Left common carotid artery plus branches (tissue), 1 donor: ENCODE data around the gene PRAME.

DNA sequence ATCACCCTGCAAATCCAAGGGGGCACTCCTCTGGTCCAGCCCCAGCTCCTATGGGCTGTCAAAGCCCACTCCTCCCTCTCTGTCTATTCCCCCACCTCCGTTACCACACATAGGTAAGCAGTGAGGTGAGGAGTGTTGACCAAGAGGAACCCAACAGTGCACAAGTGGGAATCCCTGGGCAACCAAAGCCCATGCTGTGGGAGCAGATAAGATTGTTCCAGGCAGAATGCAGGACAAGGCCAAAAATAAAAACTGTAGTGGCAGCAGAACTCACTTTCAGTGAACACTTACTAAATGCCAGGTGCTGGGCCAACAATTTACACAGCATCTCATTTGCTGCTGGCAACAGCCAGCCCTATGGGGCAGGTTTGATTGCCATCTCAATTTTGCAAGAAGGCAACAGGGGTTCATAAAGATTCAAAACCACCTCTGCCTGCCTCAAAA lies 8.8 kb downstream of the SDF2L1 start:
- PRO-cap, result no peak

DNA sequence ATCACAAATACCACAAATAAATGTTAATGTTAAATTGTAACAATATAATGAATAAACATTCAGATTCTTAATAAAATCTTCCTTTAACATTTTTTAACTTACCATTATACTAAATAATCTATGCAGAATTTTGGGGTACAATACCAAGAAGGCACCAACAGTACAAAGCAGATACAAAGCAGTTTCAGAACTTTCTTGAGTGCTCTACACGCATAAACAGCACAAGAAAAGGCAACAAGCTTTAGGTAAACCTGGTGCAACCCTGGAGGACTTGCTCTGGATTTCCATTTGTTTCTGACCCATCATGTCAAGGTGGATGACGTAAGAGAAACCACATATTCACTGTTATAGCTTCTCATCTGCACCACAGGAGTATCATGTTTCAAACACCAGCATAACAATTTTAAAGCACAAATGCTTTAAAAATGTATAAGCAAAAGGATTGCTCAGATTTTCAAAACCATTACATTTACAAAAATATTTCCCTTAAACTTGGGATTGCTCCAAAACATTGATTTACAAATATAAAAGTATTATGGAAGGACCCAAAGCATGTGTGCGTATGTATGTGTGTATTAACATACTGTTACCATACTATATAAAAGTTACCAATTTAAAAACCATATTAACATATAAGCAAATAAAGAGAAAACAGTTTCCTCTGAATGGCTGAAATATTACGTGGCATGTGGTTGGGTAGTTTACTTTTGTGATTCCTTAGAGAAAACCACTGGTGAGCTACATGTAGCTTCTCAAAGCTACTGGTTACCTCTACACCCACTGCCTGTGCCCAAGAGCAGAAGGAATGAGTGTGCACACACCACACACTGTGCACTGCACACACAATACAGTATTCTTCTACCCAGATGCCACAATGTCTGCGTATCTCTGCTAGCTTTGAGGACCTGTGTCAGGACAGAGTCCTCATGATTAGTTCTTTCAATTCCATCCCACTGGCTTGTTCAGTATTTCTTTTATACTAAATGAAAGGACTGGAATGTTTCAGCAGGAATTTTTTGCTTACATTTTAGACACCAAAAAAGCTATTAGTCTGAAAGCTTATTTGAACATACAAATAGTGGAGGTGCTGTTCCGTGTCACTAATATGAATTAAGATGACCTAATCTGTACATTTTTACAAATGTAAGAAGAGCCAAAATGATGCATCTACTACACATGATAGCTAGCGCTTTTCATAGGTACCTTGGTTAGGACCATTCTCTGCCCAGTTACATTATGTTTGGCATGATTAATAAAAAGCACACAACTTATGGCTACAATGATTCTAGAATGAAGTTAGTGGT lies 25.4 kb upstream of the YPEL1 start:
- PRO-cap, result no peak

DNA sequence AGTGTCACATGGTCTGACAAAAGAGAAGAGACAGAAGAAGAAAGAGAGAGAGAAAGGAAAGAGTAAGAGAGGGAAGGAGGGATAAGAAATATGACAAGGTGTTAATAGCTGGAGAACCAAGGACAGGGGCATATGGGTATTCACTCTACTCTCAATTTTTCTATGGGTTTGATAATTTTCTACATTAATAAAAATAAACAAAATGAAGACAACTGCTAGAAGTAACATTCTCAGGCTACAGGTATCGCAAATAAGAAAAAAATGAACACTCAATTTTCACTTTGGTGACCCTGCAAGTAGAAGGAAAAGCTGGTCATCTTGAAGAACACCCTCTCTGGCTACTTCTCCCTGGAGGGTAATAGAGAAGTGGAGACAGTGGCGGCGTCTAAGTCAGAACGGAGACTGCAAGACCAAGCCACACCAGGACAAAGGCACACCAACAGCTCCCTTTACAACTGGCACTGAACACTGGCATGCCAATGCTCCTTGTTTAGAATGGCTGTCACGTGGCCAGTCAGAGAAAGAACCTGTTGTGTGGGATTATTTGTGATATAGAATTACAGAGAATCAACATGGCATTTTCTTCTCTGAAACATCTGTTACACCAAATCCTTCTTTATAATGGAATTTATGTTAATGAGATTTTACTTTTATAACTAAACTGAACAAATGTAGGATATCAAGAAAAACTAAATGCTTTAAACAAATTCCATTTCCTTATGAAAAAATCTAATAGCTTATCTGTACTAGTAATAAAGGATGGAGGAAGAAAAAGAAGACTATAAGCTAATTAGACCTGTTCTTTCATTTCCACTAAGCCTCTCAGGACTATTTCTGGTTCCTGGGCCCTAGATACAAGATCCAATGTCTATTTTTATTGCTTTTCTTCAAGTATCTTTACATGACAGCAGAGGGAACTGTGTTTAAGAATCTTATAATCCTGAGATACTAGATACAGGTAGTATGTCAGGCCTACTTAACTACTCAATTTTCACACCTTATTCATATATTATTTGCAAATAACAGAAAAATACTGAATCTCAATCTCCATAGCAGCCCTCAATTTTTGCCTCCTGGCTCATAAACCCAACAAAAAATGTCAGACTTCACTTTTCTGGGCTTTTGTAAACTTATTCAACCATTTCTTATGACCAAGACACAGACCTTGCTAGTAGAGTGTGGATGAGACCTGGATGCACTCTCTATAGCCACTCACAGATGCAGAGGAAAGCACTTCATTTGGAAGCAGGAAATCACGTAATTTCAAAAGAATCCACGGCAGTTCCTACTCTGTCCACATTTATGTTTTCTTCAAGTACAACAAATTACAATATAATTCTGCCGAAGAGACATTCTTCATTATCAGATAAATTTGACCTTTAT lies 61.5 kb upstream of the YPEL1 start:
- PRO-cap, result no peak

DNA sequence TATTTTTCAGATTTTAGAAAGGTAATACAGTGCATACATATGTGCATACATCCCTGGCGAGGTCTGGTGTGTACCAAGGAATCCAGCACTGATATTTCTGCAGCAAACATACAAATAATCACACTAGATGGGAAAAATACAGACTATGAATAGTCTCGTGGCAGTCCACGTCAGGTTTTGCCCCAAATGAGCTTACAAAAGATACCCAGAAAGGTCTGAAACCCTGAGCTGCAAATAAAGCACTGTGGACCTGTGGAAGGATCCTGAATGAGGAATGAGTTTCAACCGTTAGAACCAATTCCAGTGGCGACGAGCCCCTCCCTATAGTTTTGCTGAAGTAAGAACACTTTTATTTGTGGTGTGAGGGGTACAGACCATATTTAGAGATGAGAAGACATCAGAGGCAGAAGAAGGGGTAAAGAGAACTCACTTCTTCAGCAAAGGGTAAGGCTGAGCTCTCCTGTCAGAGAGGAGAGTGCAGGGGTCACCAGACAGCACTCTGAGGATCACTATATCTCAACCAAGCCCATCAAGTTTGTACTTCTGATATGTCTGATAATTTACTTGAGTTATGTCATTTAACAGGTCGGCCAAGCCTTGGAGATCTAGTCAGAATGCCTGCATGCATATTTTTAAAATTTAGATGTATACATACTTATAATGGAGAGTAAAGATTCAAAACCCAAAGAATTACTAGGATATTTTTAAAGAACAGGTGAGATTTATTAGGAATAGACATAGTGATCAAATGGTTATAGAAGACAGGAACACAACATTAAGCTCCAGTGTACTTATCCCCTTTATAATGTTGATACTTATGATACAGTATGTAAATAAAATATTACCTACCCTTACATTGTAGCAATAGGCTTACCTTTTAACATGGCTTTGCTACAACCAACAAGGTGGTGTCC lies 24.2 kb downstream of the MAPK1 start:
- PRO-cap, result no peak

GRCh38 chr22:21942324-21942908 lies 10.2 kb downstream of the PPM1F start:
- PRO-cap, result no peak

DNA sequence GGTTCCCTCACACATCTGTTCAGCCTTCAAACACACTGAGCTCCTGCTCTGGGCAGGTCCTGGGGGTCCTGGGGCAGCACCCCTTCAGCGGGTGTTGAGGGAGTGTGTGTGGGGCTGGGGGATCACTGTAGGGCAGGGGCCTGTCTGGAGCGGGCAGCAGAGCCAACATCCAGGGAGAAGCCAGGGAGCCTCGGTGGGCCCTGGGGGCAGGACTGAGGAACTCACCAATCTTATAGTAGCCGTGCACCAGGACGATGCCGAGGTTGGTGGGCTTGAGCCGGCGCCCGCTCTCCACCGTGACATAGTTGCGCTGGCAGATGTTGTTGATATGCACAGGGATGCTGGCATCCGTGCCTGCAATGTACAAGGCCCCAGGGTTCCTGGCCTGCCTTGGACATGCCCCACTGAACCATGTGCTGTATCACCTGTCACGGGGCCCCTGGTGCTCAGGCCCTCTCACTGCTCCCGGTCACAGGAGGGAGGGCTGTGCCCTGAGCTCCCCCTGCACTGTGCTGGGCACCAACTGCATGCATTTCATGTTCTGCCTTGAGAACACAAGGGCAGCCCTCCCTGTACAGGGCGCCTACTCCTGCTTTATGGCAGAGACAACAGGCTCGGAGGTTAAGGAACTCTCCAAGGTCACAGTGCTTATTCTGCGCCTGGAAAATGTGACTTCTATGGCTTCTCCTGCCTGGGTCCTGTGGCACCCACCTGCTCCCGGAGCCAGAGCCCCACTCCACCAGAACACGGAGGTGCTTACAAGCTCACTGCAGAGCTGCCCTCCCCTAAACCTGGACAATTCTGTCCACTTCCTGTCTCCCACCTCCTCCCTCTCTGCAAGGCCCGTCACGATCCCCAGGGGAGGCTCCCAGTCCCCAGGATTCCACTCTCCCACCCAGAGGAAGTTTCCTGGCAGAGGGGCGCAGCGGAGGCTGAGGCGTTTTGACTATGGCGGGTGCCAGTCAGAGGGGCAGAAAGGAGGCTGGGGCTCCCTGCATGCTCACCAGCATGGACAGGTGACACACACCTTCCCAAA lies 7.8 kb upstream of the PPM1F start:
- PRO-cap, result no peak

DNA sequence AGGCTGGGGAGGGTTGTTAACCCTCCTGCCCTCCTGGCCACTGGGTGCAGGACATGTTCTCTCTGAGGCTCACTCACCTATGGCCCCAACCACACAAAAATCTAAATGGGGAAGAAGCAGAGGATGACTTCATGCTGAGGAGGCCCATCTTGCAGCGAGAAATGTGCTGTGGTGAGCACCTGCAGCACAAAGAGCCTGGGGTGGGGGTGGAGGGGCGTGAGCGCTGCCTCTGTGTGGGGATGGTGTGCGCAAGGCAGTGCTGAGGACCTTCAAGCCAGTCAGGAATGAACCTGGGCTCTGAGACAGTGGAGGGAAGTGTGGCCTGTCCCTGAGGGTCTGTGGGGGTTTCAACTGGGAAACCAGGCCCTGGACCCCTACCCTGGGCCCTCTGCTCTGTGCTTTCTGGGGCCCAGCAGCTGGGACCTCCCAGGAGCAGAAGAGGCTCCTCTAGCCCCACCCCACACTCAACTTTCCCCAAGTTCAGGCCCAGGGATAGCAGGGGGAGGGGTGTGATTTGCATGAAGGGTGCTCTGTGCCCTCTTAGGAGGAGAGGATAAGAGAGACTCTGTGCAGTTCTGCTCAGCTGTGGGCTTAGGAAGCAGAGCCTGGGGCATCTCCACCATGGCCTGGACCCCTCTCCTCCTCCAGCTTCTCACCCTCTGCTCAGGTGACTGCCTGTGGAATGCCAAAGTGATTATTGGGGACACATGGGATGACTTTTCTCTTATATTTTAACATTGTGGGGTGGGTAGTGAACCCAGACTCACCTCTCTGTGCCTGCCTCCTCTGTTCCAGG lies 43.1 kb upstream of the TOP3B start:
- PRO-cap, result no peak

- PRO-cap, result no peak
Measured at GRCh38 chr22:22061448-22061970, 78.9 kb upstream of the TOP3B start.

DNA sequence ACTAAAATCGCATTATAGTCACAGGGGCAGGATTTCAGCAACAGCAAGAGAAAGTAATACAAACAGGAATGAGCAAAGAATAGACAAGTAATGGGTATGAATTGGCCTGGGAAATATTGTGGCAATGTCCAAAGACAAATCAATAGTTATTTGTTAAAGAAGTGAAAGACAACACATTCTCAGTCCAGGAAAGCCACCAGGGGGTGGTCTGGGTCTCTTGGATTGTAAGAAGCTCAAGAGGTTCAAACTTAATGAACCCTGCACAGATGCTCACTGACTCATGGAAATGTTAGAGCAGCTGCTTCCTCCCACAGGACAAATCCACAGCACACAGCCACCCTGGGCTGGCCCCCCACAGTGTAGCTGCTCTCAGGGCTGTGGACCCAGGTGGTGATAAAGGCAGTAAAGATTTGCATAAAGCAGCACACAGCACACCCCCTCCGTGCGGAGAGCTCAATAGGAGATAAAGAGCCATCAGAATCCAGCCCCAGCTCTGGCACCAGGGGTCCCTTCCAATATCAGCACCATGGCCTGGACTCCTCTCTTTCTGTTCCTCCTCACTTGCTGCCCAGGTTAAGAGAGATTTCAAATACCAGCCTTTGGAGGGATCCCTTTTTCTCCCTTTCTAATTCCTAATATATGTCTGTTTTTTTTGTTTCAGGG lies 124.7 kb downstream of the VPREB1 start:
- PRO-cap, result no peak

- PRO-cap, result no peak
Measured at GRCh38 chr22:22558902-22559827, at the start of gene PRAME. Gene PRAME, minus strand, starts transcription at chr22:22559265.

- PRO-cap, result no peak
Measured at GRCh38 chr22:22686486-22686873, 42.1 kb downstream of the GGTLC2 start.

- PRO-cap, result no peak
Measured at GRCh38 chr22:22818584-22819257, 68.9 kb upstream of the IGLL5 start.

DNA sequence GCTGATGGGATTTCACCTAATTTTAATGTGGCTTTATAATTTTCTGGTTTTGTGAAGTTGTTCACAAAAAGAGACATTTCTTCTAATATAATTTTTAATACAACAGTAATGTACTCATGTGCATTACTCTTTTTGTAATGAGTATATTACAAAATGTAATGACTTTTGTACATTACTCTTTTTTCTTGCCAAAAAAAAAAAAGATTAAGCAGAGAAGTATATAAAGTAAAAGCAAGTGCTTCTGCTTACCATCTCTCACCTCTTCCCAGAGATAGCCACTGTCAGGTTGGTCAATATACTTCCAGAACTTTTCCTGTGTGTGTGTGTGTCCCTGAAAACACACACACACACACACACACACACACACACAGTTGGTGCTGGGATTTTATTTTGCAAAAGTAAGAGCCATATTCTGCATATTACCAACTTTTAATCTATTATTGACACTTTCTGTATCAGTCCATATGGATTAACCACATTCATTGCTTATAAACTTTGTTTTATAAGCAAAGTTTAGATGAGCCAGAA lies 2.4 kb downstream of the IGLL5 start:
- PRO-cap, result no peak

GRCh38 chr22:22927888-22928192 lies 40.2 kb downstream of the IGLL5 start:
- PRO-cap, result no peak

DNA sequence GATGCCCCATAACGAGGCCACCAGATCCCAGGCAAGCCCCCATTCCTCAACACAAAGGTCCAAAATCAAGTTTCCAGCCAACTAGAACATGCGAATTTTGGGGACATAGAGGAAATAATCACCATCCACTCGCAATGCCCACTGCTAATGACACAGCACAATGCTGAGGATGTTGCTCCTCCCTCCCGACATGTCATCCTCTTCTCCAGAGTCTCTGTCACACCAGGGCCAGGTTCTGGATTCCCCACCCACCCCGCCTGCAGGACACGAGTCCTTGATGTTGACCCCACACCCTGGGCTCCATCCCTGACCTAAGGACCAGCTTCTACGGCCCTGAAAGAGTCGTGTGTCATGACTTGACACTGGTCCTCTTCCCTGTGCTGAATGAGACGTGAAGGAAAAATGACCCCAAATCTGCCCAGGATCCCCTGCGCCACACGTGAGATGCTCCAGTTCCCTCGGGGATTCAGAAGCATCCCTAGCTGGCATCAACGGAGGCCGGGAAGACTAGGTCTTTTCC lies 41.7 kb downstream of the IGLL5 start:
- PRO-cap, result no peak

DNA sequence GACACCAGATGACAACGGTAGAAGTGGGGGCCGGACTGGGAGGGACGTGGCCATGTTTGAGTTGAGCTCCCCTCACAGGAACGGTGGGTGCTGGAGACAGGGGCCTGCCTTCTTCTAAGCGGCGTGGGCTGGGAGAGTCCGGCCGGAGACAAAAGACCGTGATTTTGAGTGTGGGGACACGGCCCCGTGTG lies 203 bp downstream of the RSPH14 start:
- PRO-cap, result no peak

- PRO-cap, result no peak
Measured at GRCh38 chr22:23181300-23182204, 1.2 kb downstream of the BCR start.

DNA sequence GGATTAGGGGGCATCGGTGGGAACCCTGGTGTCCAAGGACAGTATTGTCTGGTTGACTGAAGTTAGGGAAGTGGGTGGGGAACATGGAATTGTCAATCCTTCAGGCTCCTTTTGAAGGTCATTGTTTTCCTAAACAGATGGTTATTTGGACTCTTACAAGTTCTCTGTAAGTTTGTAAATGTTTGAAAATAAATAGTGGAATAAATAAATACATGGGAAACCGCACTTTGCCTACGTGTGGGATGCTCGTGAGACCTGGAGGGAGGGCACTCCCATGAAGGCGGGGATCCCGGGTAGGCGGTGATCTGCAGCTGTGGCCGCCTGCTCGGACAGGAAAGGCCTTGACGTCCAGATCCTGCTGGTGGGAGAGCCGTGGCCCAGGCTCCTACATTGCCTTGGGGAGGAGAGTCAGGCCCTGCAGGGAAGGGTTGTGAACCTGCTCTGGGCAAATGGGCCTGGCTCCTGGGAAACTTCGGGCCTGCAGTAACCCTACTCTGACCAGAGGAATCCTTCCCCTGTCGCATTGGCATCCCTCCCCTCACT lies 37.3 kb downstream of the BCR start:
- PRO-cap, result no peak

GRCh38 chr22:23225482-23226283 lies 45.4 kb downstream of the BCR start:
- PRO-cap, result no peak

DNA sequence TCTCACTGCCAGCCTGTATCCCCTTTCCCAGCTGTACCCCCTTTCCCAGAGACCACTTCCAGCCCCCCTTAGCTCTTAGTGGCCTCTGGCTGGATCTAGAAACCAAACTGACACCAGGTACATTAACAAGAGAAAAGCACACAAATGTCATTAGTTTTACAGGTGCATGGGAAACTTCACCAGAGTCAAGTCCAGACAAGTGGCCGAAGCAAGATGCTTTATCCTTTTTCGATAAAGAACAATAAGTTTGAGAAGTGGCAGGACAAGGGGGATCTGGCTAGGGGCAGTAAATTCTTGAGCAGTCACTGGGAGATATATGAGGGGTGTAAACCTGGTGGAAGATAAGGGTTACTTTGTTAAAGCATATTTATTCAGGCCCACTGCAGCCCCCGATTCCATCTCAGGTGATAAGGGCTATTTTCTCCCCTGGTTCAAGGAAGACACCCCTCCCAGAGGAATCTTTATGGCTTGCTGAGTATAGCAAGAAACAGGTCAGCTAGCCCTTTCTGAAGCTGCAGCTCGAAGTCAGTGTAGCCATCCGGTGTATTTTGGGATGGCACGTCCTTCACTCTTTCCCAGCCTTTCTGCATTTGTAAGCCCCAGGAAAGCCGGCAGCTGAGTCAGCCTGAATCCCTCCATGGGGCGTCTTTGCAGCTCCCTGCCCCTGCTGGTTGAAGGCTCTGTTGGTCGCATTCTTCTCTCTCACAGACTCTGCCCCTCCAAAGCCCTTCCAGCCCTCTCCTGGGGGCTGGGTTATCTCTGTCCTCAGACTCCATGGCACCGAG lies 61.8 kb downstream of the BCR start:
- PRO-cap, result no peak